Bronchus fibroblast of lung (primary cell): ENCODE results near the genes KCNS3 and TTC32.

DNA sequence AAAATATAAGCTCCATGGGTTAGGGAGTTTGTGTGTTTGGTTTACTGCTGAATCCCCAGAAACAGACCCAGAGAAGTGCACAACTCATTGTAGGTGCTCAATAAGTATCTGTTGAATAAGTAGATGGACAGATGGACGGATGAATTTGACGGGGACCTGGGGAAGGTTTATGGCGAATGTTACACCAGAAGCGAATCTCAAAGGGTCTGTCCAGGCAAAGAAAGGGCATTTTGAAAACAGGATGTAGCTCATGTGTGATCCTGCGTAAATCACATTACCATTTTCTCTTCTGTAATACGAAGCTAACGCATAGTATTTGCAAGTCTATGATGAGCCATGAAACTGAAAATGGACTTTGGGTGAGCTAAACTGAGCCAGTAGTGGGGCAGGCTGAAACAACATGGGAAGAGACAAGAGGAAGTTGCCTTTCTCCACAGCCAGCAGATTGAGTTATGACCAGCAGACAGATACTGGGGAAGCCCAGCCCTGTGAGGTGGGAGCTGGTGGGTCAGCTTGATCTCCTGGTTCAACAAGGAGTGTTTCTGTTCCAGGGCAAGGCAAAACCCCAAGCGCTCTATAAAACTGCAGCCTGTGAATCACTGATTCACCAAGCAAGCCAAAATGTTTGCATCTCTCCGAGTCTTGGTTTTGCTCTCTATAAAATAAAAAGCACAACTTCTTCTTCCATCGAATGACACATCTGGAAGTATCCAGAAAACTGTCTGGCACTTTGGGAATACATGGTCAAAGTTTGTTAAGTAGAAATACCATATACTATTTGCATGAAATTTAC lies 11.9 kb downstream of the CYRIA start:
- RAMPAGE, long total RNA, result no peak

GRCh38 chr2:16665417-16665758 lies 246 bp downstream of the CYRIA start:
- RAMPAGE, long total RNA, result no peak

DNA sequence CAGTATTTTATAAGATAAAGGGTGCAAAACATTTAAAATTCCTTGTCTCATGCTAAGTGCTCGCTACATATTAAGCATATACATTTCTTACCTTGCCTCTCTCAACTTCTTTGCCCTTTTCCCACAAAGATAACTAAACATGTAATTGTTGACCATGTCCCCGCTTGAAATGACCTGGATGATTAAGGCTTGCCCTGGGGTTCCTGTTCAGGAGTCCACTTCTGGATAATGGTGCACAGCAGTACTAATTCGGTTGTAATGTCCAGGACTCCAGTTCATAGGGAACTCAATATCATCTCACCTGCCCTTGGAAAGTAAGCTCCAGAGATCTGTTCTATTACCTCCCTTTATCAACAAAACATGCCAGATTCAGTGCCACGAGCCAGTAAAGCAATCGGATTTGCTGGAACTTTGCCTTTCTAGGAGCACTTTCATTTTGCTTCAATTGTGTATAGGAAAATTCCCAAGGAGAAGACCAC lies 162.4 kb upstream of the CYRIA start:
- RAMPAGE, long total RNA, result no peak

GRCh38 chr2:17441826-17442121 lies 76.5 kb downstream of the RAD51AP2 start:
- RAMPAGE, long total RNA, result no peak

DNA sequence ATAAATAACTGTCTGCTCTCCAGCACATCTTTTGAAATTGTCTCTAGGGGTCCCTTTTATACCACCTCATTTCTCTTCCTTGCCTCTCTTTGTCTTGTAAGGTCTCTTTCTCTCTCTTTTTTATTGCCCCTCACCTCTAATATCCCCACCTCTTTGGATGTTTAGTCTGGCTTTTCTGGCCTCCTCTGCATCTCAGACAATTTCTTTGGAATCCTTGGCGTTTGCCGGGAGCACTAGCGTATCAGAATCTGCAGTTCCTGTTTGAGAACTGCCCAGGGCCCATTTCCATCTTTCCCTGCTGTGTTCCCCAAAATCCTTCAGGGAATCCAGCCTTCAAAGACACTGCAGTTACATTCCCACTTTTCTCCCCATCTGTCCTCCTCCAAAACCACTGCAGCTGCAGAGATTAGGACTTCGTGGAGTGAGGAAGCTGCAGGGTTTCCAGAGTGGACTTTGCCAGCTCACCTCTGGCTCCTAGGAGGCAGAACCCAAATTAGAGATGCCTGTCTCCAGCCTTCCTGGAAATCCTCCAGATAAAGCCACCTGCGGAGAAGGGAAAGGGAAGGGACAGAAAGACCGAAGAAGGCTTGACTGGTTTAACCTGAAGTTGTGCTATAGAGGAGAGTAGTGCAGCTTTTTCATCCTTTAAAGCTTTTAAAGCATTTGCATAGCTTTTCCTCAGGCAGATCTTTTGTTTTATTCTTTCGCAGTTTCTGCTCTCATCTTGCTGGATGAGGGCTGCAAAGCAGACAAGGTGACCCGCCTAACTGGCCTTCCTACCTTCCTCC lies 2.7 kb downstream of the VSNL1 start:
- RAMPAGE, long total RNA, result no peak

- RAMPAGE, long total RNA, result no peak
Observed at GRCh38 chr2:17878440-17878737, at the start of gene KCNS3. Gene KCNS3 (plus strand): TSS chr2:17878667.

DNA sequence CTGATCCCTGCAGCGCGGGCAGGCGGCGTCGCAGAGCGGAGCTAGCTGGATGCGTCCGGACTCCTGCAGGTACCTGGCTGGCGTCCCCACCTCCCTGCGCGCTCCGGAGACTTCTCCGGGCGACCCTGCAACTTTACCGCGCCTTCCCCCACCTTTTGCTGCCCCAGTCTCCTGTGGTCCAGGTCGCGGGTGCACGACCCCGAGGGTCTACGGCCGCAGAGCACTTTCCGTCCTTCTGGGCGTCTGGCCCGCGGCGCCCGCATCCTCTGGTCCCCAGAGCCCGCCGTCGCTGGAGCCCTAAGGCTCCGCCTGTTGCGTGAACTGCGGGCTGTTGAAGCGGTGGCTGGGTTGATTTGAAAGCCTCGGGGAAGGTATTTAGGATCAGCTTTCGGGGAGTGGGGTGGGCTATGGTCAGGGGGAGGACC lies 283 bp downstream of the KCNS3 start:
- RAMPAGE, long total RNA, result no peak

- RAMPAGE, long total RNA, result no peak
Observed at GRCh38 chr2:19347885-19348884, 10.2 kb downstream of the OSR1 start.

DNA sequence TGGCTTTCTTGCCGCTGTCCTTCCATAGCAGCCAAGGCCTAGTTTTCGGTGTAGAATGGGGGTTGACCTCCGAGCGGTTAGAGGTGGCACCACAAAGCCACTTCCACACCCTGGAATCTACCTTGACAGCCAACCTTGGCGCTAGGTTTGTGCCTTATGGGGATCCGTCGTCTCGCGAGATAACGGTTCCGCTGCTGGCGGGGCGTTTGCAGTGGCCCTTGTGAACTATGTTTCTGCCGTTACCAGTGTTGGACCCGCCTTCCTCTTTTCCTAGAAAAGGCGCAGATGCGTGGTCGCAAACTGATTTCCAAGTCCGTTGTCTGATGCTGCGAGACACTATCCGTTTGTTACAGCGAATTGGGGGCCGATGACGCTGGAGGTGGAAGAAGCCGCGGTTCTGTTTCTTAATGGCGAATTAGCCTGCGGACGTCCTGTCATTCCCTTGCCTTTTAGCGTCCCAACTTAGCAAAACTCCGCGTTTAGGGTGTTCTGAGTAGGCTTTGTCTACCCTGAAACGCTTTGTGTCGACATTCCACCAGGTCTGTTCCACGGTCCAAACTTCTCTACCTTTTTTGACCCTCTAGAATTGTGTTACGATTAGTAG lies at the start of gene TTC32:
Gene TTC32, minus strand, starts transcription at position 155 of the 604 bp plus-strand sequence.
- RAMPAGE, long total RNA, result no peak

DNA sequence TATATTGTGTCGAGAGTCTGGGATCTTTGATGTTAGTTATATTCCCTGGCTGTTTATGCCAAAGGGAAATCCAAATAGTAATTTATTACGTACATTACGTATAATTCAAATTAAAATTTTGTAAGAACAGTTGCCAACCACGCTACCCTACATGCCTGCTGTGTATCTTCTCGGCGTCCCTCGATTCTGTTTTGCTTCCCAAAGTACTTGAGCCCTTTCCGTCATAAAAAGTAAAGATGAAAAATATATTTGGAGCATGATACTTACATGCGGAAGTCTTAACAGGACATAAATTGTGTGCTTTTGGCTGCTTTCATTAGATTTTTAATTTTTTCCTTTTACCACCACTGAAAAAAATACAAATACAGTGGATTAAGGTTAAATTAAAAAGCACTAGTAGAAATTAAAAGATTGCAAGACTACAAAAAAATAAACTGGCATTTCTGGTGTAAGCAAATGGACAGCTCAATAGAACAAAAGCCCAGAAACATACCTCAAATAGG lies 701 bp upstream of the TTC32 start:
- RAMPAGE, long total RNA, result no peak

DNA sequence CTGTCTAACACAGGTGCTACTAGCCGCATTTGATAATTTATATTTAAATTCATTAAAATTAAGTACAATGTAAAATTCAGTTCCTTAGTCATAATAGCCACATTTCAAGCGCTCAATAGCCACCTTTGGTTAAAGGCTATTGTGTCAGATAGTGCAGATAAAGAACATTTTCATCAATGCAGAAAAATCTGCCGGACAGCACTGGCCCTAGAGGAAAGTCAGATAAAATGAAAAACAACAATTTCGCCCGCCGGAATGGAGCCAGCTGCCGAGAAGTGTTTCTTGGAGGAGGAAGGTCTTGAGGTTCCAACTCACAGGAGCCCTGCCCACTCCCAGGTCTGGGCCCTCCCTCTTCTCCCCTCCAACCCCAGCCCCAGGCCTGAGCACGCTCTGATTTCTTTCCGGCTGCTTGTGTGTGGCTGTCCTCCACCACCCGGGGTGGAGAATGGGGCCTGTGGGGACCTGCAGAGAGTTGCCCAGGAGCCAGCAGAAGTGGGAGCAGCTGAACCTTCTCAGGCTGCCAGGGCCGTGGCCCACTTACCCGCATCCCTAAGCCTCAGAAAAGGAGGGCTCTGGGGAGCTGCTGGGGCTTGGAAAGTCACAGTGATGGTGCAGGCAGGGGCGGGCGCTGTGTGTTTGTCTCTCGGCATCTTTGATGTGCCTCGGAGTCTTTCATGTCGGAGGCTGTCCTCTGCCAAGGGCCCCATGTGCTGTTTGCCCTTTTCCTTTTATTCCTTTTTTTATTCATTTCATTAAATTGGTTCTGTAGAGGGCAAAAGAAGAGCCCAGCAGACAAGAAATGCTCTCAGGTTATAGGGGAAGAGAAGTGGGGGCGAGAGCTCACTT lies 52.7 kb downstream of the SDC1 start:
- RAMPAGE, long total RNA, result no peak

DNA sequence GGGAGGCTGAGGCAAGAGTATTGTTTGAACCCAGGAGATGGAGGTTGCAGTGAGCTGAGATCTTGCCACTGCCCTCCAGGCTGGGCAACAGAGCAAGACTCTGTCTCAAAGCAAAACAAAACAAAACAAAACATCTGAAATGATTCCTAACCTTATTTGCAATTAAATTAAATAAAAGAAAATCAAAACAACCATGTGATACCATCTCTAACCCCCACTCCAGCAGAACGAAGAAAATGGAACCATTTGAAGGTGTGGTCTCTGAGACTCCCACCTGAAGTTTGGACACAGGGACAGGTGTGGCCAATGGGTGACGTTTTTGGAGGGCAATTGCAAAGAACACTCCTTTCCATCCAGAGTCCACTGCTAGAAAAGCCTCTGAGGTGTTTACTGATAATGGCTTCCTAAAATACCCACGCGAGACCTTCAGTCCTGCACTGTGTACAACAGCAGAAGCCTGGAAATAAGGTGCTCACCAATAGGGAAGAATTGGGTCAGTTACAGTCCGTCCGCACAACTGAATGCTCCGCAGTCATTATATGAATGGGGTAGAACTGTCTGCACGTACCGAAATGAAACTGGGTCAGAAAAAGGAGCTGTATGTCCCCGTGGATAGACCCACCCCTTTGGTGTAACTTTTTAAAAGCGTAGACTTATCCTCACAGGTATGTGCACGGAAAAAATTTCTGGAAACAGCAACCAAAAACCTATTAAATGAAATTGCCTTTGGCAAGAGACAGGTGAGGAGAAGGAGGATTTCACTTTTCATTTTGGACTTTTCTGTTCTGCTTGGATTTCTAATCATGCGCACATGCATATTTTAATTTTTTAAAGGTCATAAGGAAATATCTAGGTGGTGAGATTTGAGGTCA lies 29.5 kb downstream of the SDC1 start:
- RAMPAGE, long total RNA, result no peak

DNA sequence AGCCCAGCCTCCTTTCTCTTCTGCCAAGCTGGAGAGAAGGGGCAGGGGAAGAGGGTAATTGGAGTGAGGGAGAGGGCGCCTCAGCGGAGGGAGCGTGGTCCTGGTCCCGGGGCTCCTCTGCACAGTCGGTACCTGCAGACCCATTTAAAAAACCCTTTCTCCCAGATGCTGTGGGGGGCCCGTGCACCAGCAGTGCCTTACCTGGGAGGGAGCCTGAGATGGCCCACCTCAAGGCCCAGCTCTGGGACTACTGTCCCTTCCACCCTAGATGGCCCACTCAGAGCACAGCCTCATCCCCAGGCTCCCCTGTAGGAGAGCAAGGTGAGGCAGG lies 26.5 kb downstream of the SDC1 start:
- RAMPAGE, long total RNA, result no peak

DNA sequence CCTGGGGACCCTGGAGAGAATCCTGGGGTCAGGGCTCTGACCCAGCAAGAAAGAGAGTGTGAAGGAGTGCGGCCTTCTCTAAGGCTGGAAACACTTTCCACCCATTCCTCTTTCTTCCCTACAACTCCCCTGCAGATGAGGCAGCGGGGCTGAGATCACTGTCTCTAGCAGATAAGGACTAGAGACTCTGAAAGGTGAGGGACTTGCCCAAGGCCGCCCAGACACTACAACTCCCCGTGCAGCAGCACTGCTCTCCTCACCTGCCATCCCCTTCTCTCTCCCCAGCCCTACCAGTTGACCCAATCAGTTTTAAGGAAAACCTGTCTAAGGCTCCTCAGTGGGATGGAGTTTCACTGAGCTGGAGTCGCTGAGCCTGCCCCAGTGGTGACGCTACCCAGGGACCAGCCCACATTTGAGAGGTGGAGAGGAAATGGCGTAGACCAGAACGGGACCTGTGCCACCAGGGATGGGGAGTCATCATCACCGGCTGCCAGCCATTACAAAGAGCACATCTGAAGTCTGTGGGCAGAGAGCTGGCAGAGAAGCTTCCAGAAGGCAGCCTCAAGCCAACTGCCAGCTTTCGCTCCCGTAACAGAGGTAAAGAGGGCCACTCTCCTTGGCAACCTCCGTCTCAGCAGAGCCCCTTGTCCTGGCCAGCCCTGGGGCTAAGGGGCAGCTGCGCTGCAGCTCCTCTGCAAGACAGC lies 15.7 kb downstream of the SDC1 start:
- RAMPAGE, long total RNA, result no peak

DNA sequence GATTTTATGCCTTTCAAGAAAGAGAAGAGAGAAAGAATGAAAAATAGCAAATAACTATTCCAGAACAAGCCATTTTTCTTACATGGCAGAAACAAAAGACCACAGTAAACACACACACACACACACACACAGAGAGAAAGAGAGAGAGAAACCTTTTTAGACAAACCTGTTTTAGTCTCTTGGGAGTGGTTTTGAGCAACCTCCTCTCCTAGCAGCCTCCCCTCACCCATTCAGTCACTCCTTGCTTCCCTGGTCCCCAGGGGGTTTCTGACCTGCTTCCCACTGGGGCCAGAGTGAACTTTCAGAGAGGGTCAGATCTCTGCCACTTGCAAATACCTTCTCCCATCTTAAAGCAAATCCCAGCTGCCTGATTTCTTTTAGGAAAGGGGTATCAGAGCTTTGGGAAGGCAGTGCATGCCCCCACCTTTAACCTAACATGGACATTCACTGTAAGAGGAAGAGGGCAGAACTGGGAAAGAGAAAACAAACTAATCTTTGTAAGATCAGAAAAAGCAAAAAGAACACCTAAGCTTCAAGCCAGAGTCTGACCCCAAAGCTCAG lies 2.9 kb downstream of the SDC1 start:
- RAMPAGE, long total RNA, result no peak

- RAMPAGE, long total RNA, result no peak
Observed at GRCh38 chr2:20224173-20224518, 784 bp downstream of the SDC1 start.

GRCh38 chr2:20329043-20329893 lies 21.4 kb downstream of the PUM2 start:
- RAMPAGE, long total RNA, result no peak

DNA sequence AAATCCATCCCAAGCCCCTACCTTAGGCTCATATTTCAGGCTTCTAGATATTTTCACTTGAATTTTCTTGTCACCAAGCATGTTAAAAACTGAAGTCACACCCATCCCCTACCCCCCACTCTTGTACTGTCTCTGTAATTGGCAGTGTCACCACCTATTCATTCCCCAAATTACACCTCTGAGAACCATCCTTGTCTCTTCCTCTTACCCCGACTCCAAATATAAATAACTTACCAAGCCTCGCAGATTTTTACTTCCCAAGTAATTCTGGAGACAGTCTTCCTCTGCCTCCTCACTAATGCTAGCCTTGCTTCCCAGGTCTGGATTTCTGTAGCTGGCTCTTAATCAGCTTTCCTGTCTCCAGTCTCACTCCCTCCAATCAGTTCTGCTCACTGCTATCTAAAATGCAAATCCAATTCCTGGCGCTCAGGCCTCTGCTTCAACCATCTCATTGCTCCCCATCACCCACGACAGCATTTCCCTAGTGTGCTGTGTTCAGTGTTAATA lies 1.3 kb upstream of the PUM2 start:
- RAMPAGE, long total RNA, result no peak

GRCh38 chr2:20432750-20433252 lies 14.1 kb upstream of the RHOB start:
- RAMPAGE, long total RNA, result no peak

DNA sequence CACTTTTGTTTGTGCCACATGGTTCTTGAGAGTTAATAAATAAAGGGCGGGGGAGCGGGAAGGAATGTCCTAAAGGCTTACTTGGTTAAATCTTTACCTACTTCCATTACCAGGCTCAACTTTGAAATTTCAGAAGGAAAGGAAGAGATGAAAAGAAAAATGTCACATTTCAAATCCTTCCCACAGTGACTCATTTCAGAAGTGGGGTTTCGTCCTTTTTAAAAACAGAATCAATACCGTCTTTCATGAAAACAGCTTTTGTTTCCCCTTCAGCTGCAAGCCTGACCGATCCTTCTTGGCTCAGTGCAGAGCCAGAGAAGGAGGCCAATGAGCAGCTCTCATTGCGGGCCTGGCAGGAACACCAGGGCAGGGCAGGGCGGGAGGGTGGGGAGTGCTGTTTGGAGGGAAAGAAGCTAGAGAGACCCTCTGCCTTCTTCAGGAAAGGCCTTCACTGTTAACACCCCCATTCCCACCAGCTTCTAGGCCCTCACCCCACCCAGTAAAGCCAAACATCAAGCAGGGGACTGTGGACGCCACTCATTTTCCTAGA lies 70.1 kb downstream of the RHOB start:
- RAMPAGE, long total RNA, result no peak